Metastatic Breast Carcinoma in the Ovary (tissue), 3 donors: ENCODE measurements around a stretch of chr3.

DNA sequence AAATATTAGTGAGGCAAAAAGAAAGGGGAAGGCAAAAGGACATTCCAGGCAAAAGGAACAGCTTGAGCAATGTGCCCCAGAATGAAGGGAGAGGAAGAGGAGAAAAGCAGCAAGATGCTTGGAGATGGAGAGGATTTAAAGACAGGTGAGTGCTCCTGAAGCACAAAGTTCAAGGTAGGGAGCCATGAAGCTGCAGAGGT, 26.4 kb downstream of the SSR3 start:
- PRO-cap, 3 experiments: no peak in any of the 3 experiments

DNA sequence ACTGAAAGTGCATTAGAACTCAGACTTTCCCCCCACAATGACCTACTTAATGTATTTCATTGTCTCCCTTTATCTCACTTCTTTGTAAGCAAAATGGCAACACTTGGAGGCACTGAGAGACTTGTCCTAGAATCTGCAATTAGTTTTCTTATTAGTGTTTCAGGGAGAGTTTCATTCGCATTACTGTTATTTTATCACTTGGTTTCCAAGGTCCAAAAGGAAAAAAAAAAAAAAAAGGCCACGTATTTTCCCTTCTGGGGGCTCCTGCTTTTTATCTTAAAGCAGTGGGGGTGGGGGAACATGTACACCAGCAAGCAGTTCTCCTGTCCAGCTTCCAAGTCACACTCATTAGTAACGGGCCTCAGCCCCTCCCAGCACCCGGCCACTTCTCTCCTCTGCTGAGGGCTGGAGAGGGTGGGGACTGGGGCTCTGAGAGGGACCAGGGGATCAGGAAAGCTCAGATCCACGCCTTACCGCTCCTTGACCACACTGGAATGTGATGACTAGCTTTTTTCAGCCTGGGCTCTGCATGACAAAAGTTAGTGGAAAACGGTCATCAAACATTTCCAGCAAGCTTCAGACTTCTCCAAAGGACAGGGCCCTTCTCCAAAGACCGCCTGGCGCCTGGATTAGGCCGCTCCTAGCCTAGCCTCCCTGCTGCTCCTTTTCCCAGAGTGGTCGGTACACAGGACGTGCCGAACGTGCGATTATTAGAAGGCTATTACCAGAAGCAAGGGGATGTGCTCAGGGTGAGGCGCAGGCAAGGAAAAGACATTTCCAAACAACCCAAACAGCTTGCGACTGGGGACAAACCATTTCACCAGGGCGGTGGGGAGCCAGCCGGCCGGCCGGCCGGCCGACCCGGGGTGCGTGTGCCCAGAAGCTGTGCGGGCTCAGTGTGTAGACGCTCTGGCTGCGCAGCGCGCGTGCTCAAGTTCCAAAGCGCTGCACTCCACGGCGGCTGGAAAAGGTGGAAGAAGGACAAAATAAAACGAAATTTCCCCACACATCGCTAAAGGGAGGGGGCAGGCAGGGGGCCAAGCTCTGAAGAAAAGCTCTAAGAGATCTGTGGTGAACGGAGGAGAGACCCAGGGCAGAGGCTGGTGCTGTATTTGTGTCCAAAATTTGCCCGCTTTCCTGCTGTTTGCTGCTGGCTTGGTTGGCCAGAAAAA, 50.9 kb upstream of the SSR3 start:
- PRO-cap, 3 experiments: peak in 1 of 3 experiments; most common plus-strand start position 901 of the sequence (in 1); most common minus-strand start position 906 of the sequence (in 1)

DNA sequence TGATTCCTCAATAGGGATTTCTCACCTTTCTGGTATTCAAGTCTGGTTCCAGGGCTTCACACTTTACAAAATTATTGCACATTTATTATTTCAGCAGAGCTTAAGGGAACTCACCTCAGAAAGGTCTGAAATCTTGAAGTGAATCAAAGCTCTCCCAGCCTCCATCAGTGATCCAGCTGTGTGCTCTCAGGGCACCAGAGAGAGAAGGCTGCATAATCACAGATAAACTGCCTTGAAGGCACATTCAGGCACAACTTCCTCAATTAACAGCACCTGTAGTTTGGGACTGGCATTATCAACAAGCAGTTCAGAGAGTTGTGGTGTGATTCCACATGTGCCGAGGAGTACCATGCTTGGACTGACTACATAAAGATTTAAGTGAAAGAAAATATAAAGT, 59.6 kb upstream of the TIPARP start:
- PRO-cap, 3 experiments: no peak in any of the 3 experiments

GRCh38 chr3:156674735-156674861, 208 bp downstream of the TIPARP start:
- PRO-cap, 3 experiments: no peak in any of the 3 experiments

DNA sequence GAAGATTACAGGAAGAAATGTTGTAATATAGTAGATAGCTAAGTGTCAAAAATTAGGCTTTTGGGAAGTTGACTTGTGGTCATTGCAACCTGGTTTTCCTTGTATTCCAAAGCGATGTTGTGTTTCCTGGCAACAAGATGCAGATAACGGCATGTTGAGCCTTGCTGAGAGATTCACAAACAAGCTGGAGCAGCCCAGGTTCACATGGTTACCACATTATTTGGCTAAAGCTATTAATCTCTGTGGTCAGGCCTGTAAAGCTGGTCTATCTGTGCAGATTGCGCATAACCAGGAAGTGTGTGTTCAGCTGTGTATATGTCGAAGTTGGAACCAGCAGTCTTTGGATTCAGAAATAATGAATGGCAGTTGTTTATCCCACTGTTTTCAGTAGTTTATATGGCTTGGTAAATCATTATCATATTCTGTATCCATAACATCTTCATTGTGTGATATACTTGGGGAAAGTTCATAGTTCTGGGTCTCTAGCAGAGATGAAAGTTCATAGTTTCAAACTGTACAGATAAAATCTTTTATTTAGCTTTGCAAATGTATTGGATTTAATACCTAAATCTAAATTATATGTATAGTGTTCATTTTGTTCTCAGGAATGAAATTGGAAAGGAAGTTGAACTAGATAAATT, 6.7 kb downstream of the TIPARP start:
- PRO-cap, 3 experiments: no peak in any of the 3 experiments

DNA sequence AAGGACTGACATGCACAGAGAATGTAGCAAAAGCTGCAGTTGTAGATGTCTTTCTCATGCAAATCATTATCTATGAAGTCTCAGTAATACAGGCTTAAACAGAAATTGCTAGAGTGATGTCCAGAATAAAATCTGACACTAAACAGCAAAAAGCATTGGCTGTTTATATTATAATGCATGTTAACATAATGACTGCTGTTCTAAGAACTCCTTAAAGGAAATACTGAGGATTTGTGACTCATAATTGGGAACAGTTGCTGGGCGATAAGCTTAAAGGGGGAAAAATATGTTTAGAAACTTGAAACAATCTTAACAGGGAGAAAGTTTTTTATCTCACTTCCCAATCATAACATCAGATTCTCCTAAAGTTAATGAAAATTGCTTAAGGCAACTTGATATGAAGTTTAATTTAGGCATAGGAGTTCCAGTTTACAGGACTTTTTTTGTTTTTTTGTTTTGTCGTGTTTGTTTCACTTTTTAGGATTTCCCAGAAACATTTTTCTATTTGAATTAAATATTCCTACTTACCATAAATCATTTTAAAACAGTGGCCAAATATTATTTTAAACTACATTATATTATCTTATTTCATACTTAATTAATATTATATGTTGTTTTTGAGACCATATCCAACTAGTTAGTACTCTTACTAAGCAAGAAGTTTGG, 17.6 kb downstream of the TIPARP start:
- PRO-cap, 3 experiments: no peak in any of the 3 experiments

- PRO-cap, 3 experiments: no peak in any of the 3 experiments
Measured at GRCh38 chr3:156751230-156751879, 74.8 kb upstream of the LEKR1 start.

DNA sequence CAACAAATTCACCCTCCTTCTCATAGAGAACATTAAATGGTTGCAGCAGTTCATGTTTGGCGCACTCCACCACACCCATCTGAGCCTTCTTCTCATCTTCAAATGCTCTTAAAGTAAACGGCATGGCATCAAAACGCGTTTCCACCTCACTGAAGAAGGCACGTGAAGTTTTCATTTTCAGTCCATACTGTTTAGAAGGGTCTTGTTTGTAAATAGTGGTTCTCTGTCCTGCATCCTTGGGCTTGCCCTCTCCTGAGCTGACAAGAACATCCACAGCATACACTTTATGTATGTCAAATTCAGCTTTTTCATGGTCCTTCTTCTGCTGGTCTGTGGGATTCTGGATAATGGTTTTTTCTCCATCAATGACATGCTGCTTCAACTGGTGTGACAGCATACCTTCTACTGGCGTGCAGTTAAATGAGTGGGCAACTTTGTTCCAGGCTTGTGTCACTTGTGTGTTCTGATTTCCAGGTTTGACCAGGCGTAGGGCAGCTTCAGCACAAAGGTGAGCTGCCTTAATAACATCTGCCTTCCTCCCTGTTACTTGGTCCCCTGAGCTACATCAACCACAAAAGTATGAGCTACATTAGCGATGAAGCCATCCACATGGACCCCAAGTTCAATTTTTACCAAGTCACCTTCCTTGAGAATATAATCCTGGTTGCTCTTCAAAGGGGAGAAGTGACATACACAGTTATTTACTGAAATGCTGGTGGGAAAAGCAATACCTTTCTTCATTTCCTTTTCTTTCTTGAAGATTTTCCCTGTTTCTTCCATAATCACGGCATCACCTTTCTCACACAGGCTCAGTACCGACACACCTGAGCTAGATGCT, 16.1 kb upstream of the LEKR1 start:
- PRO-cap, 3 experiments: no peak in any of the 3 experiments

GRCh38 chr3:157089035-157089458, 70.9 kb downstream of the CCNL1 start:
- PRO-cap, 3 experiments: peak in 3 of 3 experiments; most common plus-strand start chr3:157089260 (in 2); most common minus-strand start chr3:157089168 (in 3)

- PRO-cap, 3 experiments: peak in 3 of 3 experiments; most common plus-strand start chr3:157090103 (in 3); most common minus-strand start chr3:157090007 (in 3)
Measured at GRCh38 chr3:157089459-157090383, 70.2 kb downstream of the CCNL1 start.

GRCh38 chr3:157102107-157102439, 57.9 kb downstream of the CCNL1 start:
- PRO-cap, 3 experiments: no peak in any of the 3 experiments

GRCh38 chr3:157105233-157105640, 54.7 kb downstream of the CCNL1 start:
- PRO-cap, 3 experiments: no peak in any of the 3 experiments

DNA sequence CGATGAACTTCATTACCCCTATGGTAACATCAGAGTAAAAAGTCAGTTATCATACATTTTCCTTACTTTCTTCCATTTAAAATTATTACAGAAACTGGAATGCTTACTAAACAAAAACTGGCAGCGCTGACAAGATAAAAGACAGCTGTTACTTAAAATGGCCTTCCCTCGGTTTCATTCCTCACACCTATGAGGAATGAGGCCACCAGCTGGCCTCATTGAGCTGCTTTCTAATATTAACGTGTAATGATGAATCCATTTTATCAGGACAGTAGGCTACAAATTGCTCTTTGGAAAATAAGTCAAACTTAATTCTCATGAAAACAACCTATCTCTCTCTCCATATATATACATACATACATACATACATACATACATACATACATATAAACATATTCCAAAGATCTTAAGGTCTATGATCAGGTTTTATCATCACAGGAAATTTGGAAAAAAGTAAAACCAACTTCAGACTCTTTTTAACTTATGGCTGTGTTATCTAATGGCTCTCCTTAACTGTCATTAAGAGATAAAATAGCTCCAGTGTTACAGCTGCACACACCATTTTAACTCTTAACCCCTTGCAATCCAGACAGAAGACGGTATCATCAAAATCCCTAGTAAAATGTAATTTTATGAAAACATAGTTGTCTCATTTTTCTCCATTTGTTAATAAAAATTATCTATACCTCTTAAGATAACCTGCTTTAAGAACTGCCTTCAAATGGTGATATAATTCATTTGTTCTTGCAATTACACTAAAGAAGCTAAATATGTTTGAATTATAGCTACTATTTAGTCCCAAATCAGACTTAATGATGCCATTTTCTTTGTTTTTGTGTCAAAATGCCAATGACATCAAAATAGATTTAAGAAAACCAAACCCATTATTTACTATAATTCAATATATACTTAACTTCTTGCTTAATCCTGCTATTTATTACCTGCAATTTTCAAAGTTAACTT, 5.1 kb downstream of the CCNL1 start:
- PRO-cap, 3 experiments: no peak in any of the 3 experiments

- PRO-cap, 3 experiments: peak in 1 of 3 experiments; most common minus-strand start chr3:157167549 (in 1)
Measured at GRCh38 chr3:157167350-157167811, 7.4 kb upstream of the CCNL1 start.

DNA sequence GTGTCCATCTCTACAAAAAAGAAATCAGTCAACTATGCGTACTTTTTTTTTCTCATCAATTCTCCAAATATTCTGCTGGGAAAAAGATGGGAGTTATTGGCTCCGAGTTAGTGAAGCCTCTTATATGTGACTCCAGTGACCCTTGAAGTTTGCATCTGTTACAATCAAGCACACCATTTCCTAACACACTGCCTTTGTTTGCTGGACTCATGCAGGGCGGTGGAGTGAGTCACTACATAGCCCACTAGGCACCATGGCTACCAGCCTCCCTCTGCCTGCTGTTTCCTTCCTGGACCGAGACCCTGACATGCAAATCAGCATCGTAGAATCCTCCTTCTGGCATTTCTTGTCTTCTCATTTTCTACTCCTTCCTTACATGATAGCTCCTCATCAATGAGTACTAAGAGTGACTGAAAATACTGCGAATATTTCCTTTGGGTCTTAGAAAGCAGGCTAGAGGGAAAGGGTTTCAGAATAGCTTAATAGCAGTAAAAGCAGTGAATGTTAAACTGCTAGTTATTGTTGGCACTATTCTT, 100.9 kb upstream of the PTX3 start:
- PRO-cap, 3 experiments: no peak in any of the 3 experiments

GRCh38 chr3:157819082-157819456, 287.2 kb downstream of the SHOX2 start:
- PRO-cap, 3 experiments: no peak in any of the 3 experiments

GRCh38 chr3:158217517-158218476, 107.9 kb downstream of the RSRC1 start:
- PRO-cap, 3 experiments: no peak in any of the 3 experiments

- PRO-cap, 3 experiments: no peak in any of the 3 experiments
Measured at GRCh38 chr3:158633124-158633412, 11.3 kb upstream of the GFM1 start.

- PRO-cap, 3 experiments: peak in 1 of 3 experiments; most common plus-strand start chr3:158660919 (in 1)
Measured at GRCh38 chr3:158660761-158660979, 11.8 kb downstream of the LXN start.

DNA sequence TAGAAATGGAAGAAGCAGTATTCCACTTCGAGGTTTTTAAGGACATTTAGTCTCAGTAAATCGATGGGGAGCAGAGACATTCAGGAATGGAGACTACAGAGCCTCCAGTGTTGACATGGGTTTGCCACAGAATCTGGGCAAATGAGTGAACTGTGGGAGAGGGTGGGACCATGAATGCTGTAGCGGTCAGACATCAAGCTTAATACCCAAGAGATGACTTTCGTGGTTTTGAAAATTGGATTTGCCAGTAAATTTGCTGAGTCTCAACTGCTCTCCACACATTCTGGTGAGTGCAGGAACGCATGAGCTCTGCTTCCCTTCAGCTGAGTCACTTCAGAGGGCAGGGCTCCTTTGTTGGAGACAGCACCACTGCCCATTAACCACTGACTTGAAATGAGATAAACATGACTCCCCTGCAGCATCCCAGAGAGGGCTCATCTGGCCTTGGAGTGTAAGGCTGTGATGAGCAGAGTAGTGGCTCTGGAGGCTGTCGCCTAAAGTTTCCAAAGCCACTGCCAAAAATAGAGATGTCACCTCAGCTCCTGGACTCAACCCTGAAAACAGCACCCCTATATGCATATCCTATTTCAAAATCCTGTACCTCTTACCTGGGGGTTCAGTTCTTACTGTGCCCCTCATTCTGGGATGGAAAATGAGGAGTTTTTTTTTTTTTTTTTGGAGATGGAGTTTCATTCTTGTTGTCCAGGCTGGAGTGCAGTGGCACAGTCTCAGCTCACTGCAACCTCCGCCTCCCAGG, 22.5 kb downstream of the RARRES1 start:
- PRO-cap, 3 experiments: no peak in any of the 3 experiments